Pericardium (tissue), 1 donor: ENCODE measurements around a stretch of chr12.

- RRBS: no CpG with 5 or more reads among the region's 6 CpGs
Measured at GRCh38 chr12:32983835-32984469, 87.4 kb upstream of the PKP2 start.

GRCh38 chr12:34600928-34601127, 578.5 kb downstream of the ALG10 start:
- RRBS: no CpG with 5 or more reads among the region's 11 CpGs

GRCh38 chr12:39442266-39442958, 508 bp downstream of the KIF21A start:
- RRBS: 1% methylated on average over 42 of the region's 61 CpGs

DNA sequence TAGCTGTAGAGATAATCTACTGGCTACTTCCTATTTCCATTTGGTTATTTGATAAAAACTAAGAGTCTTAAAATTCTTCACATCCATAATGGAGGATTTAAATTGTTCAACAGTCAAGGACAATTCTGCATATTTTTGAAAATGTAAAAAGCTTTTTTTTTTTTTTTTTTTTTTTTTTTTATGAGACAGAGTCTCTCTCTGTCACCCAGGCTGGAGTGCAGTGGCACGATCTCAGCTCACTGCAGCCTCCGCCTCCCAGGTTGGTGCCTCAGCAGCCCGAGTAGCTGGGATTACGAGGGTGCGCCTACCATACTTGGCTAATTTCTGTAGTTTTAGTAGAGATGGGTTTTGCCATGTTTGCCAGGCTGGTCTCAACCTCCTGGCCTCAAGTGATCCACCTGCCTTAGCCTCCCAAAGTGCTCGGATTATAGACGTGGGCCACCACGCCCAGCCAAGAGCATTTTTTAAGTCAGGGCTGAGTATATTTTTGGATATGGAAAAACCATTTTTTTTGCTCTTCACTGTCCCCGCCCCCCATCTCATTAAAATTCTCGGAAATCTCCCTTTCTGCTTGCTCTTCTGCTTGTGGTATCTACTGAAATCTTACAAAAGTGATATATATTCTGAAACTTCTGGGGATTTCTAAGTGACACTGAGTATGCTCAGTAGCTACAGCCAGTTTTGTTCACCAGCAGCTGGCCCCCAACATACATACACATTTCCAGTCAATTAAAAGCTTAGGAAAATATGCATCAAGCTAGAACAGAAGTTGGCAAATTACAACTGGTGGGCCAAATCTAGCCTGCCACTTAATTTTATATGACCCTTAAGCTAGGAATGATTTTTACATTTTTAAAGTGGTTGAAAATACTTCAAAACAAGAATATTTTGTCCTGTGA, 1.6 kb upstream of the ABCD2 start:
- RRBS: no CpG with 5 or more reads among the region's 10 CpGs

GRCh38 chr12:41932245-41933070, 212.2 kb downstream of the GXYLT1 start:
- RRBS: 3% methylated on average over 19 of the region's 45 CpGs

DNA sequence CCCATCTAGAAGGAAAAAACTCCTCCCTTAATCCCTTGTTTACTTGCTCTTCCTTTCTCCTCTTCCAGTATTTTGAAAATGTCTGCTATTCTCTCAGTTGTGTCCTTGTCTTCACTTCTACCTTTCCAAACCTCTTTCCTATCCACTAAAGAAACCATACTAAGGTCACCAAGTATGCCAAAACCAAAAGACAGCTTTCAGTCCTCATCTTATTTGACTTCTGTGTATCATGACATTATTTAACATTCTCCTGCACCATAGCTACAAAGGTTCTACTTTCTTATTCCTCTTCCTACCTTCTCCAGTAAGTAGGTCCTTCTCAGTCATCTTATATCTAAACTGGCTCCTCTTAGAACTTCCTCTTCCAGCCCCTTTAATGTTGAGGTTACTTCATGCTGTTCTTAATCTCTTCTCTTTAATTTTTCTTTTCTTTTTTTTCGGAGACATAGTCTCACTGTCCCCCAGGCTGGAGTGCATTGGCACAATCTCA, 24.4 kb upstream of the GXYLT1 start:
- RRBS: no CpG with 5 or more reads among the region's 1 CpG

DNA sequence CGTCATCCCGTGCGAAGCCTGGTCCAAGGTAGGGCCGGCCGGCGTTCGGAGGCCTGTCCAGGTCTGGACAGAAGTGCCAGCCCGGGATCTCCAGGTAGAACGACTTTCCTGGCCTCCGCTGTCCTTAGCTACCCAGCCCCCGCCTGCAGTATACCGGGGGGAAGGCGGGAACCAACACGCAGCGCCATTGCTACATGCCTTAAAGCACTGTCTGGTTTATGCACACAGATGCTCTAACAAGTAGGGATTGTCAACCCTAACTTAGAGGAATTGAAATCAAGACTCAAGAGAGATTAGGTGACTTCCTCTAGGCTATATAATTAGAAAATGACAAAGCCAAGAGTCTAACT, 561 bp upstream of the YAF2 start:
- RRBS: 3% methylated on average over 8 of the region's 15 CpGs

DNA sequence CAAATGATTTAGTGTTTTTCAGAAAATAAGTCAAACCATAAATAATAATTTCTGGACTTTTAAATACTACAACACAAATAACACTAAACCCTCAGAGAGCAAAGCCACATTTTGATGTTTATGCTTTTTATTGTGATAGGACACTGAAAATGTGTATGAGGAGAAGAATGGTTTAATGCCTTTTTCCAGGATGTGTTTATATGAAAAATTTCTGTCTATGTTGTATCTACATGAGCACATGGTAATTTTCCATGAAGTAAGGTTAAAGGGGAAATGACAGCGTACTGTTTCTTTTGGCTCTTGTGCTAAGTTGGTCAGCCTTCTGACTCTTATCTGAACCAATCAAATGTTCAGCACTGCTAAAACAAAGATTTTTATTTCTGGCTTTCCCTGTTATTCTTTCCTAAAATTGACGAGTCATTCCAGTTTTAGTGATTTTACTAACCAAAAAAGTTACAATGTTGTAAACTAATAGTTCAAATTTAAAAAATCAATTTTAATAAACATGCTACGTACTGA, 96.3 kb downstream of the PPHLN1 start:
- RRBS: no CpG with 5 or more reads among the region's 3 CpGs

- RRBS: no CpG with 5 or more reads among the region's 6 CpGs
Measured at GRCh38 chr12:42426538-42427206, 100.7 kb downstream of the PPHLN1 start.

GRCh38 chr12:42468490-42468868, 121.1 kb downstream of the PRICKLE1 start:
- RRBS: no CpG with 5 or more reads among the region's 7 CpGs

- RRBS: no CpG with 5 or more reads among the region's 8 CpGs
Measured at GRCh38 chr12:43884866-43885389, 49.0 kb downstream of the TMEM117 start.

DNA sequence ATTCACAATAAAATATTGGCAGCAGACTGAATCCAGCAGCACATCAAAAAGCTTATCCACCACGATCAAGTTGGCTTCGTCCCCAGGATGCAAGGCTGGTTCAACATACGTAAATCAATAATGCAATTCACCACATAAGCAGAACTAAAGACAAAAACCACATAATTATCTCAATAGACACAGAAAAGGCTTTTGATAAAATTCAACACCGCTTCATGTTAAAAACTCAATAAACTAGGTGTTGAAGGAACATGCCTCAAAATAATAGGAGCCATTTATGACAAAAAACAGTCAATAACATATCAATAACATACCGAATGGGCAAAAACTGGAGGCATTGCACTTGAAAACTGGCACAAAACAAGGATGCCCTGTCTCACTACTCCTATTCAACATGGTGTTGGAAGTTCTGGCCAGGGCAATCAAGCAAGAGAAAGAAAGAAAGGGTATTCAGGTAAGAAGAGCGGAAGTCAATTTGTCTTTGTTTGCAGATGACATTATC, 119.0 kb downstream of the TMEM117 start:
- RRBS: no CpG with 5 or more reads among the region's 6 CpGs

DNA sequence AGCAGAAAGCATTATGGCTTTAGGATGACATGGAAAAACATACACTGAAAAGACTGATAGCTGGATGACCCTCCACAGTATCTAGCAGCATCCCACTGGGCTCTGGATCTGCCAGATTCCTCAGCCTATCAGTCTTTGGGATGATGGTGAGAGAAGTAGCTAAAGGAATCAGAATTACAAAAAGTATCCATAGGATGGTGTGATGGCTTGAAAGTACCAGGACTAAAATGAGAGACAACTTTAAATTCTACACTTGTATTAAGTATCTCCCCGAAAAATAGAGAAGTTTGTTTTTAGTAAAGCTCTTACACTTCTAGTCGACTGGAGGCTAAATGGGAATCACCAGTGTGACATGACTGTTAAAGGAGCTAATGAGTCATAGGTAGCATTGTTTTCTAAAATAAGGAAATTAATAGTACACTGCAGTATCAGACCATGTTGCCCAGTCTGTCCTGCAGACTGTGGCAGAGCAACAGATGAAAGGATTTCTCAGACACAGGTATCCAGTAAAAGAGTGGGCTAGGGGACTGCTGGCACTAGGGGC, 140.0 kb downstream of the TMEM117 start:
- RRBS: no CpG with 5 or more reads among the region's 2 CpGs

DNA sequence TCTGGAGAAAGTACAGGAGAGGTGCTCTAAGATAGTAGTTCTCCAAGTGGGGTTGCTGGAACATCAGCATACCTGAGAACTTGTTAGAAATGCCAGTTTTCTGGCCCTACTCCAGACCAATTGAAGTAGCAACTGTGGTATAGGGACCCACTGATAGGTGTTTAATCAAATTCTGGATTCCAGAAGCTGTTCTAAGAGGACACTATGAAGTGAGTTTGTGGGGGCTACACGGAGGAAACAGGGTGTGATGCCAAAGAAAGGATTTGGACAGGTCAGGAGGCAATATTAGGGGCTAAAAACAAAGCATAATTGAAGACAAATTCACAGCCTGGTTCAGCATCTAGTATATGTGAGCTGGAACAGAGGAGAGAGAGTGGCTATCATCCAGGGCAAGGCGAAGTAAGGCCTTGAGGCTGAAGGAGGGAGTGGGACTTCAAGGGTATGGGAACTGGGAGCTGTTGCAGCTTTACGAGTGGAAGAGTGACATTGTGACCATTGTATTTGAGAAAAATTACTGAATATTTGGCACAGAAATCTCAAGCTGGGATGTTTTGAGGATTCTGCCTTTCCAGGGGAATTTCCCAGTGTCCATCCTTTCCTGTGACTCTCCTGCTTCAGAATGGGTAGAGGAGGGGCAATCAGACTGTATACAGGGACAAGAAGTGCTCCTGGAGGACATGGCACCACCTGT, 165.6 kb downstream of the TMEM117 start:
- RRBS: no CpG with 5 or more reads among the region's 3 CpGs

DNA sequence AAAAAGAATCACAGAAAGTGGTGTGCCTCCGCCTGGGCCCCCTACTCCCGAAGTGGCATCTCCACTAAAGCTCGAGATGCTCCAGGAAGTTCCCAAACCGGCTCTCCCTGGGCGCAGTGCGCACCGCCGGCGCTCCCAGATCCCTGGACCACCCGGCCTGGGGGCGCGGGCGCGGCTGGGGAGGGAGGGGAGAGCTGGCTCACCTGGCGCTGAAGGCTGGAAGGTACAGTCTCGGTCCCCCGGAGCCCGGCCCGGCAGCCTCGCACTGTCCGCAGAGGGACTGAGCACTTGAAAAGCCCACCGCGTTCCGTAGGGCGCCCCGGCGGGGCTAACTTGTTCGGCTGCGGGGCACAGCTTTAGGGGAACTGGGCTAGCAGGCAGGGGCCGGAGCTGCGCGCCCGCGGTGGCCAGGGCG, 570 bp downstream of the DBX2 start:
- RRBS: 3% methylated on average over 25 of the region's 35 CpGs

DNA sequence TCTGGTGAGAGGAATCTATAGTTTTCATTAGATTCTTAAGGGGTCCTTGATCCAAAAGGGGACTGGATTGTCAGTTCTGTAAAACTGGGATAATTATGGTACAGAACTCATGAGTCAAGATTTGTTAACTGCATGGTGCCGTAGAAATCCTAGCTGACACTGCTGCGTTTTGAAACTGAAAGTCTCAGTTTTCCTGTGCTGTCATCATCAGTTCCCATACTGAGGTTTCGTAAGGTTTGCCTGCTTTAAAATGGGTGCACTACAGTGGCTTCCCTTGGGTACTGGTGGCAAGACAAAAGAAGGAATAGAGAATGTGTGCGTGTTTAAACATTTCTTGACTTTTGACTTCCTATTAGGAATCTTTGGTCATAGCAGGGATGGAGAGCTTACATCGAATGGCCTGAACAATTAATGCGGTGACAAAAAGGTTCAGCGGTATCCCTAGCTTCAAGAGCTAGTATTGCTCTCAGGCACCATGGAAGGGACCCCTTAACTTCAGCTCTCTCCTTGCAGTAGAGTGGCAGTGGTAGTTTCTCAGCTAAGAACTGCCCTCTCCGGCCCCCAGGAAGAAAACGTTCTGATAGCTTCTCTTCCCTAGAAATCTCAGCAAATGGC, 28.7 kb downstream of the ANO6 start:
- RRBS: no CpG with 5 or more reads among the region's 9 CpGs

DNA sequence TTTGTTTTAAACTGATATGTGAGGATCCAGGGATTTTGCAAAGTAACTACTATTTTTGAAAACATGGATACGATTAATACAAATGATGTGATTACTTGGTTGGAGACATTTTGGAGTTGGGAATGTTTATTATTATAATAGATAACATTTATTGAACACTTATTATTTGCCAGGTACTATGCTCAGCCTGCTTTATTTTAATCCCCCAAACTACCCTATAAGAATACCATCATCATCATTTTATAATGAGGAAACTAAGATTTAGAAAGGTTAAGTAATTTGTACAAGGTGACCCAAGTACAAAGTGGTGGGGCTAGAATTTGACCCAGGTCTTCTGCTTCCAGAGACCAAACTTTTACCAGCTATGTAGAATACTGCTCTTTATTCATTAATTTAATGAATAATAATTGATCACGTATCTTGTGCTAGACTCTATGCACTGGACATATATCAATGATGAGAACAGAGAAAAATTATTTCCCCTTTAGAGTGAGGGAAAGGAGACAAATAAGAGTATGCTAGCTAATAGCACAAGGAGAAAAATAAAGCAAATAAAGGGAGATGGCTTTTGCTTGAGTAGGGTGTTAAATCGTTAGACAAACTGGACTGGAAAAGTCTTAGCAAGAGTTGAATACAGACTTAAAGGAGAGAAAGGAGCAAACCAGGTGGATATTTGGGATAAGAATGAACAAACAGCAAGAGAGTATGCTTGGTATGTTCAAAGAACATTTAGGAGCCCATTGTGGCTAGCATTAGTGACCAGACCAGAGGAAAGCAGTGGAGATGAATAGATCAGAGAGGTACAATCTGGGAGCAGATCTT, 21.3 kb downstream of the ARID2 start:
- RRBS: no CpG with 5 or more reads among the region's 3 CpGs

- RRBS: no CpG with 5 or more reads among the region's 5 CpGs
Measured at GRCh38 chr12:46213511-46214170, 55.2 kb downstream of the SLC38A1 start.

DNA sequence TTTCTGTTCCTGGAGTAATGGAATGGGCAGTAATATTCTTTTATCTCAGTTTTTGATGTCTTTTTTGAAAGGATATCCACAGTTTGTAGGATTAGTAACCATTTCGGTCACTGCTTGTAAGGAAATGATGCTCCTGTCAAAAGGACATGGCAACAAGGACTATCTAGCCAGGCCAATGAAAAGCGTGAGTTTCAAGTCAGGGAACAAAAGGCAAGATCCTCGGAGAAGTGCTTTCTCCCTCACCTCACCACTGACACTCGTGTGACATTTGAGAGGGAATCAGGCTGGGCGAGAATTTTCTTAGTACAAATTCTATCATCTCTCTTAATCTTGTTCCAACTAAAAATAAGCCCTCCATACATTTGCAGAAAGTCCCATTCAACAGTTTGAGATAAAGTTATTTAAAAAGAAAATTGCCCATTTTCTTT, 40.6 kb downstream of the SLC38A1 start:
- RRBS: no CpG with 5 or more reads among the region's 5 CpGs